ENCODE data around the genes TPTE2, GJB6 and MICU2.

GRCh38 chr13:19108825-19109418, 72.7 kb downstream of the TUBA3C start:
- PRO-cap = no peak
CAGE:
- cytosol, long polyA plus RNA = no peak
- long polyA plus RNA = no peak
- nucleus, long polyA plus RNA = no peak

DNA sequence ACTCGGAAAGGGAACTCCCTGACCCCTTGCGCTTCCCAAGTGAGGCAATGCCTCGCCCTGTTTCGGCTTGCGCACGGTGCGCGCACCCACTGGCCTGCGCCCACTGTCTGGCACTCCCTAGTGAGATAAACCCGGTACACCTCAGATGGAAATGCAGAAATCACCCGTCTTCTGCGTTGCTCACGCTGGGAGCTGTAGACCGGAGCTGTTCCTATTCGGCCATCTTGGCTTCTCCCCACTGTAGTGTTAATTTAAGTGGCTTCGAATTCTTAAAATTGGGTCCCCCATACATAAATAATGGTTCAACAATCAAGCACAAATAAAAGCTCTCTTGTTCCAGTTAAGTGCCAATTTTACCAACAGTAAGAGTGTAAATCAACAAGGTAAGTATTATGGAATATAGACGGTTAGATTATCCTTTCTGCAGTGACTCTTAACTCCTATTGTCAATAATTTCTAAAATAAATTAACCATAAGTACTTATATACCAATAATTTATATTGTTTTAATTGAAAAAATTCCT, 72.1 kb downstream of the TUBA3C start:
- PRO-cap = no peak
CAGE:
- cytosol, long polyA plus RNA = no peak
- long polyA plus RNA = no peak
- nucleus, long polyA plus RNA = no peak

DNA sequence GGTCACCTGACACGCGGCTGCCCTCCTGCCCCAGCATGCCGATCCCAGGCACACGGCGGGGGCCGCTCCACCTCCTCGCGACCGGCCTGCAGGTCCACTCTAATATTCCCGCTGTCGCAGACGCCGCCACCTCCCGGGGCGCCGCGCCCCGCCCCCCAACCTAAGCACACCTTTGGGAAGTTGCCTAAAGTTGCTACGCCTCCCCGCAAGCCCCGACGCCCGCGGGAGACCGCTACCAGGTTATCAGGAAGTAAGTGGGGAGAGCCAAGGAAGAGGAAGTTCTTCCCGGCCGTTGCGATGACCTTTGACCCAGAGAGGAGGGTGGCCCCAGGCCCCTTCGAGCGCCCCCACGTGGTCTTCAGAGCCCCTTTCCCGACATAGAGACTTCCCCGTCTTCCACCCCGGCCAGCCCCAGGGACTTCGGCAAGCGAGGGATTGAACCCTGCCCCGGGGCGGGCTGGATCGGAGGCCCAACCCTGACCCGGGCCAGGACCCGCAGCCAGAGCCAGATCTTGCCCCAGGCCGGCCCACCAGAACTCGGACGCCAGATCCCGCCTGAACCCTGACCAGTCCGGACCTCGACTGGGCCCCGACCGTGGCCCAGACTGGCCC, at the start of gene TPTE2:
TSS of gene TPTE2 (minus strand) at position 269 of the 612 bp plus-strand sequence.
- PRO-cap = no peak
CAGE:
- cytosol, long polyA plus RNA = no peak
- long polyA plus RNA = no peak
- nucleus, long polyA plus RNA = no peak

DNA sequence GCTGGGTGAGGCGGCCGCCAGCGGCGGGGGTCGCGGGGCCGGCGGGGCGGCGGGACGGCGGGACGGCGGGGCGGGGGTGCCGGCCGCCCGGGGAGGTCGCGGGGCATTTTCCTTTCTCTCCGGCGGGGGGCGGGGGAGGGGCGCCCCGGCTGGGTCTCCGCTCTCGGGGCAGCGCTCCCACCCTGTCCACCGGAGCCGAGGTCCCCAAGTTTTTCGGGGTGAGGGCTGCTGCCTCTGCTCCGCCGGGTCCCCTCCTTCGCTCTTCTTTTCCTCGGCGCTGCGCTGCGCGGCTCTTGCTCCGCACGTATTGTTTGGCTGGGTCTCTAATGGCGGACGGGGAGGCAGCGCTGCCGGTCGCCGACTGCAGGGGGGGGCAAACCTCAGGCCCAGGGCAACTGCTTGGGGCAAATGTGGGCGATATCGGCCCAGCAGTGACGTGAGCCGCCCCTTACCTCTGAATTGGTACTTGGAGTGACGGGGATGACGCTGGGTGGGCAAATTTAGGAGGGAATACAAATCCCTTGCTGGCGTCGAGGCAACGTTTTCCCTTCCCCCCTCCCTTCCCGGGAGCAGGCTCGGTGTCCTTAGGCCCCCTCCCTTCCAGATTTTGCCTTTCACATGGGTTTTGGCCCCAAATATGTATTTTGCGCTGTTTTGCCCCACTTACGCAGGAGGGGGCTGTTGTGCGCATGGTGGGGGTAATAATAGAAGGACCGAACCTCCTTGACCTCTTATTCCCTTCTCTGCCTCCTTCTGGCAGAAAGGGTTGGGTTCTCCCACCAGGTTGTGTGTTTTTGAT, 803 bp downstream of the ZMYM2 start:
- PRO-cap = bidirectional peak, plus-strand start at position 326 of the sequence, minus-strand start at position 329 of the sequence
CAGE:
- cytosol, long polyA plus RNA = no peak
- long polyA plus RNA = no peak
- nucleus, long polyA plus RNA = no peak

GRCh38 chr13:19971200-19972007, 12.9 kb downstream of the ZMYM2 start:
- PRO-cap = no peak
CAGE:
- cytosol, long polyA plus RNA = no peak
- long polyA plus RNA = no peak
- nucleus, long polyA plus RNA = no peak

- PRO-cap = no peak
CAGE:
- cytosol, long polyA plus RNA = no peak
- long polyA plus RNA = no peak
- nucleus, long polyA plus RNA = no peak
Measured at GRCh38 chr13:20090968-20091389, 69.9 kb downstream of the GJA3 start.

DNA sequence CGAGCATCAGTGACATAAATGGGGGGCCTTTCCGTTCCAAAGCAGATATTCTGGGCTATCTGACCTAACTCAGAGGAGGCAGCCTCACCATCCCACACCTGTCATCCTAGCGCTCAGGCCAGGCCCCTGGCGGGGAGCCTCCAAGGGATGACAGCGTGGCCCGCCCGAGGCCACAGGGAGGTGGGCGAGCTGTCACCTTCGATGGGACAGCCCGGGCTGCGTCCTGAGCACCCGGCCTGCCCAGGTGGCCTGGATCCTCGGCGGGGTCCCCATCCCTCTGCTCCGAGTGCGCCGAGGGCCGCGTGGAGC, 42.7 kb downstream of the GJA3 start:
- PRO-cap = no peak
CAGE:
- cytosol, long polyA plus RNA = no peak
- long polyA plus RNA = no peak
- nucleus, long polyA plus RNA = no peak

DNA sequence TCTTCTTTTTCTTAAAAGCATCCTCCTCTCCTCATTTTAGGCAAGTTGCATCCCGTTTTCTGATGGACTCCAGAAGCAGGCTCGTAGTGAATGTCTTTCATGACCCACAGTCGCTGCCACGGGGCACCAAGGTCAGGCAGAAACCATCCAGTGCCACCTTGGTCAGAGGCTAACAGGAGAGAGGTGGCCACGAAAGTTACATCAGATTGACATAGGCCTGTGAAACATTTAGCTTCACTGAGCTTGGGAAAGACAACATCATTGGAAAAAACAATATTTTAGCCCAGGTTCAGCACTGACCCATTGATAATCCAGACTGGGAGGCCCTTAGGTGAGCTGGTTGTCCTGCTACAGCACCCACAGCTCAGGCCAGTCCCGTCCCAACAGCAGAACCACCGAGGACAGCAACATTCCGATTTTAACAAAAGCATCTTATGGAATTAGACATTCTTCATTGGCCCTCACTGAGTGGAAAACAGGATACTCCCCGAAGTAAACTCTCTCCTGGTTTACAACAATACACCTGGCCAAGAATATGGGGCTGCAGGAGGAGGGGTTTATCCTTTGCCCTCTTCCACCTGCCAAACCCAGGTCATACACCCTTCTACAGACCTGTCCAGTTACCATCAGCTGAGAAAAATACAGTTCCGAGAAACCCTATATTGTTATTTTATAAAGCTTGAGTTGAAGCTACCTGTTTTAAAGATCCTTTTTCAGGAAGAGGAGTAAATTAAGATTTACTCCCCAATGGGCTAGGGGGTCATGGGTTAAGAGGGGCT, 1.7 kb downstream of the GJB2 start:
- PRO-cap = no peak
CAGE:
- cytosol, long polyA plus RNA = no peak
- long polyA plus RNA = no peak
- nucleus, long polyA plus RNA = no peak

- PRO-cap = no peak
CAGE:
- cytosol, long polyA plus RNA = no peak
- long polyA plus RNA = no peak
- nucleus, long polyA plus RNA = no peak
Measured at GRCh38 chr13:20219368-20219750, 12.8 kb downstream of the GJB6 start.

DNA sequence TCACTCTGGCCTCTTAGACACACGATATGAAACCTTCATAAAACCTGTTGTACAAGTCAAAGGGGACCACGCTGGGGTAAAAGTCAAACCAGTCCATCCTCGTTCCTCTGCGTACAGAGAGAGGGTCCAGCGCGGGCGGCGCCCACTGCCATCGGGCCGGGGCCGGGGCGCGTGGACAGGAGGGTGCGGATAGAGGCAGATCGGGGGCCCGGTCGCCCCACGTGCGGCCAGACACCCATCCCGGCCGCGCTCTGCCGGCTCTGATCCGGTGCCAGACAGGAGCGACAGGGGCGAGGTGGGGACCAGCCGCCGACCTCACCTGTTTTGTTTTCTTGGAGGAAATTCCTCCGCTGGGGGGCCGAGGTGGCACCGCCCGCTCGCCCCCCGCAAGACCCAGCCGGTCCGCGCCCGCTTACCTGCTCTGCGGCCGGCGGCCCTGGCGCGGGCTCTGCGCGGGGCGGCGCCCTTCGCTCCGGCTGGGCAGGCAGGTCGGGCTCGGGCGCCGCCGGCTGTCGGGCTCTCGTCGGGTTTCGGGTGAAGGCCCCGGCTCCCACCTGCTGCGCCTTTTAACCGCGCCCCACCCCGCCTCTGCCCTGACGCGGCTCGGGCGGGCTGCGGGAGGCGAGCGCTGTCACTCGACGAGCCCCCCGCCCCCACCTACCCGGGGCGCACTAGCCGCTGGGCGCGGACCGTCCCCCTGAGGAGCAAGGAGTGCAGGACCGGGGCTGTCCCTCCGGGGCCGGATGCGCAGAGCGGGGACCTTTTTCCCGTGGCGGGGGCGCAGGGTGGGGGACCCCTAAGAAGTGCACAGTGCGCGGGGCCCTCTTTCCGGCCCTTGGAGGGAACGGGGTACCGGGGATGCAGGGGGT, at the start of gene GJB6:
TSS of gene GJB6 (minus strand) at position 542 of the 869 bp plus-strand sequence.
- PRO-cap = no peak
CAGE:
- cytosol, long polyA plus RNA = no peak
- long polyA plus RNA = no peak
- nucleus, long polyA plus RNA = no peak

DNA sequence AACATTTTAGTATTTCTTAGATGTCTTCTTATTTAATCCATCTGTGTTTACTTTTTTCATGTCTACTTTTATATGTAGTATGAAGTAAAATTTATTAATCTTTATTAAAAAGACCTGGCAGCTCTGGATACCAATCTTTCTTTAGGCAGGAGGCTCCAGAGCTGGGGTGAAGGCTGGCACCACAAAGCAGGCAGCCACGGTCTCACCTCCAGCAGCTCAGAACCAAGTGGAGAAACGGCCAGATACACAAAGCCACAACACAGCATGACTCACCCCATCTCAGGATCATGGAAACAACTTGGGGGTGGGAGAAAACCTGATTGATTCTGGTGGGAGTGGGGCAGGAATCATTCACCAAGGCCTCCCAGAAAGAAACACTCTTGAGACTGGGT, 64.3 kb downstream of the CRYL1 start:
- PRO-cap = no peak
CAGE:
- cytosol, long polyA plus RNA = no peak
- long polyA plus RNA = no peak
- nucleus, long polyA plus RNA = no peak

DNA sequence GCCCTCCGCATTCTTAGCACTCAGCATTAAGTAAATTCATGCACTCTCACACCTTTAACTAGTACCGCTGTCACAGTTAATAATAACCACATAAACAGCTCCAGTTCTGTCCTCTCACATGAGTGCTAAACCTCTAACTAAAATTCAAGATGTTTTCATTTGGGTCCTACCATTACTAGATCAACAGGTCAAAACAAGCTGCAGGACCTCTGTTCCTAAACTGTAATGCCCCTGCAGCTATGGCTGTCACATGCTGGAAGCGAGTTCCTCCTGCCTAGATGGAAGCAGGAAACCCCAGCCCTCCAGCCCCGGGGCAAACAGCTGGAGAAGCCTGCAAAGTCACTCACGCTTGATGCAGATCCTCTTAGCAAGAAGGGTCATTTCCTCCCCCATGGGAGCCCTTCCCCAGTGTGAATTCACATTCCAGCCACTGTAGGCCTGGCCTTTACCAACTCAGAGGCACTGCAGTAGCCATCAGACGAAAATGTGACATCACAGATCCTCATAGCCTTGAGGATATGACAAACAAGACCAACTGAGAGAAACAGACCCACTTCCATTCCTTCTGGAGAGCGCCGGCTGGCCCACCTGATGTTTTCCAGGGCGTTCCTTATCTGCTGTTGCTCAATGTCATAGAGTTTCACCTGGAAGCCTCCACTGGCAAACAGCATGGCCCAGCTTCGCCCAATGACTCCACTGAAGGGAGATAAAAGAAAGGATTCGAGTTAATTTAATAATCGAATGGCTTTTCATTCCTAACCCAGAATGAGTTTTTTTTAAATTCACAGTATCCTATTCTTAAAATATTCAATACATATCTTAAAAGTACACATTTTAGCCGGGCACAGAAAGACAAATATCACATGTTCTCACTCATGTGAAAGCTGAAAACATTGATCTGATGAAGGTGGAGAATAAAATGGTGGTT, 13.5 kb downstream of the CRYL1 start:
- PRO-cap = no peak
CAGE:
- cytosol, long polyA plus RNA = no peak
- long polyA plus RNA = no peak
- nucleus, long polyA plus RNA = no peak

DNA sequence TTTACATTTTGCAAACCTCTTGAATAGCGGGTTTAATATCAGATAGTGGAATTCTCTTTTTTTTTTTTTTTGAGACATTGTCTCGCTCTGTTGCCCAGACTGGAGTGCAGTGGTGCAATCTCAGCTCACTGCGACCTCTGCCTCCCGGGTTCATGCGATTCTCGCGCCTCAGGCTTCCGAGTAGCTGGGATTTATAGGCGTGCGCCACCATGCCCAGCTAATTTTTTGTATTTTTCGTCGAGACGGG, 40.4 kb upstream of the XPO4 start:
- PRO-cap = no peak
CAGE:
- cytosol, long polyA plus RNA = no peak
- long polyA plus RNA = no peak
- nucleus, long polyA plus RNA = no peak

DNA sequence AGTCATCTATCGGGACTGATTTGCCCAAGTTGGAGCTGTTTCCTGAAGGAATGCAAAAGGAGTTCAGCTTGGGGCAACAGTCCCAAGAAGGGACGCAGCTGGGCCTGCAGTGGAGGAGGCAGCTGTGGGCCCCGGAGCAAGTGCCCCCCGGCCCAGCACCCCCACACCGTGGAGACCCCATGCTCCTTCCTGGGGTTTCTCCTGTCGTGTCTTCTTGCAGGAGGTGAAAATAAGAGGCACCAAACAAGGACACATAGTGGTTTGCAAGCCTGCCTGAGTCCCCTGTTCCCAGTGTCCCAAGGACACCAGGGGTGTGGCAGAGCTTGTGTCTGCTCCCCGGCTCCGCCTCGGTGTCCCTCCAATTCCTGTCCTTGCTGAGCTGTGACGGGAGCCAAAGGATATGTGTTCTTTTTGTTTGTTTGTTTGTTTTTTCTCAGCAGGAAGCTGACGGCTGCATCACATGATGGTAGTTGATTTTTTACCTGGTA, 50.6 kb upstream of the XPO4 start:
- PRO-cap = no peak
CAGE:
- cytosol, long polyA plus RNA = no peak
- long polyA plus RNA = no peak
- nucleus, long polyA plus RNA = no peak

DNA sequence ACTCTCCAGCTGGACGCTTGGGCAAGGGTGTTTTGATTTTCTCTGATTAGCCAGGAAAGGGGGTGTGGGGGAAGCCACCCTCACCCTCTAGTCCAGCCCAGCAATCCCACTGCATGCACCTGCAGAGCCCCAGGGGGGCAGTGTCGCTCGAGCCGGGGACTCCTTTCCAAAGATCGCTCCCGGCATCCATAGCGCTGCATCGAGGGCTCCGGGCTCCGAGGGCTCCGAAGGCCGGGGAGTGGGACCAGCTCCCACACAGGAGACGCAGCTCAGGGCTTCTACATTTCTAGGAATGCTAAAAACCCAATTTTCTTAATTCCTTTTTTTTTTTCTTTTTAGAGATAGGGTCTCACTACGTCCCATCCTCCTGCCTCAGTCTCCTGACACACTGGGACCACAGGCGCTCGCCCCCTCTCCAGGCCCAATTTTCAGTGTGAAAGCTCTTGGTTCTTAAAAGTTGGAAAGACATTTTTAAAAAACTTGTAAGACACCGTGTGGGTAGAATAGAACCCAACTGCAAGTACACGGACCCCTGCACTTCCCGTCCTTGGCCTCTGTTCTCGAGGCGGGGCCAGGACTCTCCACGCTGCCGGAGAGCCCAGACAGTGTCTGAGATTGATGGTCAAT, 38.3 kb downstream of the LATS2 start:
- PRO-cap = no peak
CAGE:
- cytosol, long polyA plus RNA = no peak
- long polyA plus RNA = no peak
- nucleus, long polyA plus RNA = no peak

DNA sequence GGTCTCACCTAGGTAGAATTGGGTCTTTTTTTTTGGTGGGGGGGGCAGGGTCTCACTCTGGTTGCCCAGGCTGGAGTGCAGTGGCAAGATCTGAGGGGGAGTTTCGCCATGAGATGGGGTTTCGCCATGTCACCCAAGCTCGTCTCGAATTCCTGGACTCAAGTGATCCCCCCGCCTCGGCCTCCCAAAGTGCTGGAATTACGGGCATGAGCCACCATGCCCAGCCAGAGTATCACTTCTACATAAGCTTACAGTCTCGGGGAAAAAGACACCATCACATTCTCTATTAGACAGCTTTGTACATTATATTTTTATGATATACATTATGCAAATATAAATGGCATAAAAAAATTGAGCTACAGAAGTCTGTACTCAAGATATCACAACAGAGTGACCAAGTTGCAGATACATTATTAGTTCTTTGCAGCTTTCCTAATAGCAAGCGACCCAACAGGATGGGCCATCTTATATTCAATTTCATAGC, 5.2 kb downstream of the LATS2 start:
- PRO-cap = no peak
CAGE:
- cytosol, long polyA plus RNA = no peak
- long polyA plus RNA = no peak
- nucleus, long polyA plus RNA = no peak

DNA sequence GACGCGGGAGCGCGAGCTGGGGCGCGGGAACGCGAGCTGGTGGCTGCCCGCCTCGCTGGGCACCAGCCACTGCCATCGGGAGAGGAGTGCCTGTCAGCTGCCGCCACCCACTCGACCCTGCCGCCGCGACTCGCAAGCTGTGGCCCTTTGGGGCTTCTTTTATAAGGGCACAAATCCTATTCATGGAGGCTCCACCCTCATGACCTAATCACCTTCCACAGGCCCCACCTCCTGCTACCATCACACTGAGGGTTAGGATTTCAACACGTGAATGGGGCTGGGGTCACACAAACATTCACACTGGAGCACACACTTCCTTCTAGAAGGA, 35.6 kb upstream of the SAP18 start:
- PRO-cap = no peak
CAGE:
- cytosol, long polyA plus RNA = no peak
- long polyA plus RNA = no peak
- nucleus, long polyA plus RNA = no peak

GRCh38 chr13:21603284-21604605, at the start of gene MICU2:
TSS of gene MICU2 (minus strand) at chr13:21604170.
- PRO-cap = bidirectional peak, plus-strand start at chr13:21603916, minus-strand start at chr13:21603777; bidirectional peak, plus-strand start at chr13:21604270, minus-strand start at chr13:21604152
CAGE:
- cytosol, long polyA plus RNA = start-site peak on the minus strand at chr13:21604149-21604162, 50 and 25 reads in 2 replicates
- long polyA plus RNA = start-site peak on the minus strand at chr13:21604142-21604173, 89 and 99 reads in 2 replicates
- nucleus, long polyA plus RNA = start-site peak on the minus strand at chr13:21604149-21604154, 21 and 17 reads in 2 replicates

DNA sequence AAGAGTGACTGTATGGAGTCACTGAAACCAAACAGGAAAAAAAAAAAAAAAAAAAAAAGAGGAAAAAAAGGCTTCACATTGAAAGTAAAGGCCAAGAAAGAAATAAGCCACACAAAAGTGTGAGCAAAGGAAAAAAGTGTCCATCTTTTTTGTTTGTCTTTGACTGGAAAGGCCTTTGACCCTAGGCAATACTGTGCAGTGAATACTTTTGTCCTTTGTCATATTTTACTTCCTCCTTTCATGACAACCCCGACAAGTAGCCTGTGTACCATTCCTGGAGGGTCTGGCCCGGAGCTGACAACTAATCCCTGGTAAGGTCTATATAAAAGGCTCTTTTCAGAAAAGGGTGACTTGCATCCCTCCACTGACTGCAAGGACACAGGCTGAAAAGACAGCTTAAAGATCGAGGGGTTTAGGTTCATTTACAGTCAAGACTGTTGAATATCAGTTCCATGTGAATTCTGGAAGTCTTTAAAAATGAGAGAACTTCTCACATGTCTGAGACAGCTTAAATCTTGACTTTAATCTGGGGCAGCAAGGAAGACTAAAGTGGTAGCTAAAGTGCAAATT, 13.0 kb upstream of the MICU2 start:
- PRO-cap = no peak
CAGE:
- cytosol, long polyA plus RNA = no peak
- long polyA plus RNA = no peak
- nucleus, long polyA plus RNA = no peak

- PRO-cap = no peak
CAGE:
- cytosol, long polyA plus RNA = no peak
- long polyA plus RNA = no peak
- nucleus, long polyA plus RNA = no peak
Measured at GRCh38 chr13:21673365-21674584, 2.9 kb downstream of the FGF9 start.